Body of pancreas (tissue), 2 donors: ENCODE results near the gene DKK3.

- PRO-cap = unidirectional peak, plus-strand start at chr11:9627015
- RAMPAGE, long total RNA, 2 experiments = no peak in any of the 2 experiments
Observed at GRCh38 chr11:9626483-9627271, 37.2 kb upstream of the SWAP70 start.

DNA sequence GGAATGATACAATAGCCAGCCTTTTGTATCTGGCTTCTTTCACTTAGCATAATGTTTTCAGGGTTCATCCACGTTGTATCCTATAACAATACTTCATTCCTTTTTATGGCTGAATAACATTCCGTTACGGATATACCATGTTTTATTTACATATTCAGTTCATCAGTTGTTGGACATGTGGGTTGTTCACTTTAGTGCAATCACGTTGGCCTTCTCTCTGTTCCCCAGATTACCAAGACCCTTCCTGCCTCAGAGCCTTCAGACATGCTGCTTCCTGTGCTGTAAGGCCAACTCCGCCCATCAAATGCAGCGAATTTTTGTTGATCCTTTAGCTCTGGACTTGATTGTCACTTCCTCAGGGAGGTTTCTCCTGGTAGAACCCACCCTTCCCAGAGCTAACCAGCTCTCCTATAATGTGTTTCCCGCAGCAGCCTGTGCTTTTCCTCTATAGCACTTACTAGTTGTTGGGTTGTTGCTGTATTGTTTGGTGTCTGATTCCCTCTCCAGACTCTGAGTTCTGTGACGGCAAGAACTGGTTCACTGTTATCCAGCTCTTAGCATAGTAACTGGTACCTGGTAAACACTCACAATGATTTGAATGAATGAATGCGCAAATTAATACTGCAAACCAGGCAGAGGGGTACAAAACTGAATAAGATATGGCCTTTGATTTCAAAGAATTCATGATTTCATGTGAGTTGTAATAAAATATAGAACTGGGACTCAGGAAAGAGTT lies 39.5 kb downstream of the SWAP70 start:
- PRO-cap = no peak
- RAMPAGE, long total RNA, 2 experiments = no peak in any of the 2 experiments

DNA sequence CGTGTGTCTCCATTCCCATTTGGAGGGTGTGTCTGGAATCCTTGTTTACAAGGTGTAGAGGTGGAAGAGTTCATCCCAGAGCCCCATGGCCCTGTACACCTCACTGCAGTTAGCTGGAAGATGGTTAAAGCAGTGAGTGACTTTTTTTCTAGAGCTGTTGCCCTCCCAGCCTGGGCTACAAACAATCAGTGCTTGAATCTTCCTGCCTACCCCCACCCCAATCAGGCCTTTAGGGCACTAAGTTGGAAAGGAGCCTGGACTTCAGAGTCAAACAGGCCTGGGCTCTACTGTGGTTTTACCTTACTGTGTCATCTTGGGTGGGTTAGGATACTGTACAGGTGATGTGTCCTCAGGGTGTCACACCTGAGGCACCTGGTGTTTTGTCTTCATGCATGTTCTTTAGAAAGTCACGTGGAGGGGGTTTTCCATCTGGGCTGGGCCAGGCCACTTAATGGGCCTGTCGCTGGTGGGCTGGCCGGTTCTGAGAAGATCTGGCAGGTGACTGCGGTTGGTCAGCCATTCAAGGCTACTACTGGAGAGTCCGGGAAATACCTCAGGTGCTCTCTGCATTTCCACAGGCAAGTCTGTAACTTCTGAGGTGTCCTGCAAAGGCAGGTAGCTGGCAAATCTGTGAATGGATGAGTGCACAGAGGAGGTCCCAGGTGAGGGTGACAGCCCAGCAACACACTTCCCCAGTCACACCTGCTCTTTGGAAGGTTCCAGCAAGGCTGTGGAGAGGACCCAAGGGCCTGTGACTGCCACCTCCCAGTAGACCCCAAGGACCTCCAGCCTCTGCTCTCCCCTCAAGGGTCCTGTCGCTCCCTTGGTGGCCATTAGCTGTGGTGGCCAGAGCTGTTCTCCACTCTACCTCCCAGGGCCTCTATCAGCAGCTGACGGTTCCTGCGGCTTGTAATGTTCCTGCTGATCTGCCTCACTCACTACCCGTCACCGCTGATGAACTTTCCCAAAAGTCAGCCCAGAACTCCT lies 92.7 kb downstream of the SWAP70 start:
- PRO-cap = no peak
- RAMPAGE, long total RNA, 2 experiments = no peak in any of the 2 experiments

- PRO-cap = no peak
- RAMPAGE, long total RNA, 2 experiments = no peak in any of the 2 experiments
Observed at GRCh38 chr11:9775314-9775896, 111.5 kb downstream of the SWAP70 start.

- PRO-cap = no peak
- RAMPAGE, long total RNA, 2 experiments = no peak in any of the 2 experiments
Observed at GRCh38 chr11:9968196-9969204, 304.6 kb downstream of the SWAP70 start.

- PRO-cap = no peak
- RAMPAGE, long total RNA, 2 experiments = no peak in any of the 2 experiments
Observed at GRCh38 chr11:10219473-10219911, 74.5 kb downstream of the SBF2 start.

DNA sequence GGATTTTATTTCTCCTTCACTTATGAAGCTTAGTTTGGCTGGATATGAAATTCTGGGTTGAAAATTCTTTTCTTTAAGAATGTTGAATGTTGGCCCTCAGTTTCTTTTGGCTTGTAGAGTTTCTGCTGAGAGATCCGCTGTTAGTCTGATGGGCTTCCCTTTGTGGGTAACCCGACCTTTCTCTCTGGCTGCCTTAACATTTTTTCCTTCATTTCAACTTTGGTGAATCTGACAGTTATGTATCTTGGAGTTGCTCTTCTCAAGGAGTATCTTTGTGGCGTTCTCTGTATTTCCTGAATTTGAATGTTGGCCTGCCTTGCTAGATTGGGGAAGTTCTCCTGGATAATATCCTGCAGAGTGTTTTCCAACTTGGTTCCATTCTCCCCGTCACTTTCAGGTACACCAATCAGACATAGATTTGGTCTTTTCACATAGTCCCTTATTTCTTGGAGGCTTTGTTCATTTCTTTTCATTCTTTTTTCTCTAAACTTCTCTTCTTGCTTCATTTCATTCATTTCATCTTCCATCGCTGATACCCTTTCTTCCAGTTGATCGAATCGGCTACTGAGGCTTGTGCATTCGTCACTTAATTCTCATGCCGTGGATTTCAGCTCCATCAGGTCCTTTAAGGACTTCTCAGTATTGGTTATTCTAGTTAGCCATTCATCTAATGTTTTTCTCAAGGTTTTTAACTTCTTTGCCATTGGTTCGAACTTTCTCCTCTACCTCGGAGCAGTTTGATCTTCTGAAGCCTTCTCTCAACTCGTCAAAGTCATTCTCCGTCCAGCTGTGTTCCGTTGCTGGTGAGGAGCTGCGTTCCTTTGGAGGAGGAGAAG lies 63.3 kb downstream of the SBF2 start:
- PRO-cap = no peak
- RAMPAGE, long total RNA, 2 experiments = no peak in any of the 2 experiments

GRCh38 chr11:10303669-10304389 lies 1.0 kb upstream of the ADM start:
- PRO-cap = bidirectional peak, plus-strand start at chr11:10303978, minus-strand start at chr11:10303837; unidirectional peak, minus-strand start at chr11:10304038; unidirectional peak, minus-strand start at chr11:10304266
- RAMPAGE, long total RNA, 2 experiments = no peak in any of the 2 experiments

- PRO-cap = no peak
- RAMPAGE, long total RNA, 2 experiments = no peak in any of the 2 experiments
Observed at GRCh38 chr11:10306934-10307923, 2.4 kb downstream of the ADM start.

GRCh38 chr11:10497963-10498370 lies 42.9 kb downstream of the AMPD3 start:
- PRO-cap = no peak
- RAMPAGE, long total RNA, 2 experiments = no peak in any of the 2 experiments

- PRO-cap = no peak
- RAMPAGE, long total RNA, 2 experiments = no peak in any of the 2 experiments
Observed at GRCh38 chr11:10564678-10565224, 3.7 kb downstream of the LYVE1 start.

- PRO-cap = no peak
- RAMPAGE, long total RNA, 2 experiments = no peak in any of the 2 experiments
Observed at GRCh38 chr11:10771473-10771894, 20.4 kb downstream of the CTR9 start.

DNA sequence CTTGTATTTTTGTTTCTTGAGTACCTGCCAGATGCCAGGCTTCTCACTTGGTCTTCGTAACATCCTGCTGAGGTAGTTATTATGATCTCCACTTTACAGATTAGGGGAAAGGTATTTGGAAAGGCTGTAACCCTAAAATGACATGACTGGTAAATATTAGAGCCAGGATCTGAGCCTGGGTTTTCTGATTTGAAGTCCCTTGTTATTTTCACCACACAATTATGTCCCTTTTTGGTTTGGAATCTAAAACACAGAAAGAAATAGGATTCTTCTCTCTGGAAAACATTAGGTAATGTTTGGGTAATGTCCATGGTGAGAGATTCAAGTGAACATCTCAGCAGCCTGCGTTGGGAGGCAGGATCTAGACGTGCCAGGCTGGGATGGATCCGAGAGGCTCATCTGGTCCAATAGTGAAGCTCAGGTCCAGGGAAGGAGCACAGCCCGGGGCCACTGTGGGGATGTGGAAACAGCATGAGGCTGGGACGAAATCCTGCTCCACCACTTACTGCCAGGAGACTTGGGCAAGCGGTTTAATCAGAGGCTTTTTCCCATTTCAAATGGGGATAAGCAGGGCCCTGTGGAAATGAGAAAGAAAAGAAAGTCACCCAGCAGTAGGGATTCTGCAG lies 109.9 kb downstream of the CSNK2A3 start:
- PRO-cap = no peak
- RAMPAGE, long total RNA, 2 experiments = no peak in any of the 2 experiments

GRCh38 chr11:11436646-11437332 lies 83.7 kb upstream of the CSNK2A3 start:
- PRO-cap = no peak
- RAMPAGE, long total RNA, 2 experiments = no peak in any of the 2 experiments

DNA sequence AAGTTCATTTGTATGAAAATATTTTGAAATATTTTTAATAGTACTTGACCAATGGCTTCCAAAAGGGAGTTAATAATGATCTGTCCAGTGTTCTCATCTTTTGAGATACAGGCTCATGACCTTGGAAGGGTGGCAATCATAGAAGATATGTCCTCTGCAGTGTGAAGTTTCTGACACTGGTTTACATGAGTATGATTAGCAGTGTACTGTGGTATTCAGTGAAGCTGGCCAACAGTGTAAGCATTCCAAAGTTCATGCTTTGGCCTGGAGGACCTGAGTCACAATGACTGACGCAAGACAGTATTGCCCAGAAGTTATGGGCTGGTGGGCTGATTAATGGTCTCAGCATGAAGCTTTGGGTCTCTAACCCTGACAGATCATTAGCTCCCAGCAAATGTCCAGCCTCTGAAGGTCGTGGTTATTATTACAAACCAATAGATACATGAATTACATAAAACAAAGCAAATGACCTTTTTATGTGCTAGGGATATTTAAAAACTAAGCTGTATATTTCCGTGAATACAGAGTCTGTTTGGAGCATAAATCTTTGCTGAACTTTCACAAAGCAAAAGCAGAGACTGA lies 28.5 kb upstream of the USP47 start:
- PRO-cap = no peak
- RAMPAGE, long total RNA, 2 experiments = no peak in any of the 2 experiments

GRCh38 chr11:11944376-11944850 lies 64.0 kb downstream of the DKK3 start:
- PRO-cap = no peak
- RAMPAGE, long total RNA, 2 experiments = no peak in any of the 2 experiments

GRCh38 chr11:11965296-11965660 lies 43.1 kb downstream of the DKK3 start:
- PRO-cap = no peak
- RAMPAGE, long total RNA, 2 experiments = no peak in any of the 2 experiments

DNA sequence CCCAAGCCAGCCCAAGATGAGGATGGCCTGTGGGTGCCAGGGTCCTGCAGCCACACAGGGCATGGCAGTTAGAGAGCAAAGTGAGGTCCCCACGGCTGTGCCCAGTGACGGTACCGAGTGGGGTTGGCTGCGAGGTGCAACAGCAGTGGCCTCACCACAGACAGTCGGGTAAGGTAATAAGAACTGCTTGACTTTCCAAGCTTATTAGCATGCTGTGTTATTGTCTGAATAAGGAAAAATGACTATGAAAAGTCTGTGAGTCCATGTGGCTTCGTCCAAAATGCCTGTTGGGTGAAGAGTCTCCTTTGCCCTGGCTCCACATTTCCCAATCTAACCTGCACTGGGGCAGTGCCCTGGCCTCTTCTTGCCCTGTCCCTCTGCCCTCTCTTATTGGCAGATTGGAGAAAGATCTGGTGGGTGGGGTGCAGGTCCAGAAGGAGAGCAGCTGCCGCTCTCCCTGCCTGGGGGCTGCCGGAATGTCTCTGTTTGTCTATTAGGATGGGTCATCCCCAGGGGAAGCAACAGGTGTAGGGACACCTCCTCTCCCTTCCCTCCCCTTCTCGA lies 40.9 kb downstream of the DKK3 start:
- PRO-cap = no peak
- RAMPAGE, long total RNA, 2 experiments = no peak in any of the 2 experiments

DNA sequence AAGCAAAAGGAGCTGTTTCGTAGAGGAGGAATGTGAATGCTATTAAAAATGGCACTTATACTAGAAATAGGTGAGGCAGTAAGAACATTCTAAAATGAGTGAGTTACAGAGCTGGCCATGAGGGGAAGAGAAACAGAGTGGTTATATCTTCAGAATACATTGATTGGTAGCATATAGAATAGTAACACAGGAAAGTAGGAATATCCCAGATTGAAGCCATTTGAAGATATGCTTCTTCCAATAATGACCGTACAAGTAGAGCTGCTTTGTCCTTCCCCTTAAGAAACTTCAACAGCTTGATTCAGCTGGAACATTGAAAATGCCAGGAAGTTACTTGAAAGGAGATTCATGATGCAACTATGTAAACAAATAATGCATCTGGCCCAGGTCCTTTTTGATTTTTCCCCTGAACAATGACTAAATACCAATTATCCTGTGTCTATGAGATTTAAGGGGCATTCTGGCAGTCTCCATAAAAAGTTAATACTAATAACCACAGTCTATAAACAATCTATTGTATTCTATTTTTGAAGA lies 3.0 kb downstream of the DKK3 start:
- PRO-cap = no peak
- RAMPAGE, long total RNA, 2 experiments = no peak in any of the 2 experiments

DNA sequence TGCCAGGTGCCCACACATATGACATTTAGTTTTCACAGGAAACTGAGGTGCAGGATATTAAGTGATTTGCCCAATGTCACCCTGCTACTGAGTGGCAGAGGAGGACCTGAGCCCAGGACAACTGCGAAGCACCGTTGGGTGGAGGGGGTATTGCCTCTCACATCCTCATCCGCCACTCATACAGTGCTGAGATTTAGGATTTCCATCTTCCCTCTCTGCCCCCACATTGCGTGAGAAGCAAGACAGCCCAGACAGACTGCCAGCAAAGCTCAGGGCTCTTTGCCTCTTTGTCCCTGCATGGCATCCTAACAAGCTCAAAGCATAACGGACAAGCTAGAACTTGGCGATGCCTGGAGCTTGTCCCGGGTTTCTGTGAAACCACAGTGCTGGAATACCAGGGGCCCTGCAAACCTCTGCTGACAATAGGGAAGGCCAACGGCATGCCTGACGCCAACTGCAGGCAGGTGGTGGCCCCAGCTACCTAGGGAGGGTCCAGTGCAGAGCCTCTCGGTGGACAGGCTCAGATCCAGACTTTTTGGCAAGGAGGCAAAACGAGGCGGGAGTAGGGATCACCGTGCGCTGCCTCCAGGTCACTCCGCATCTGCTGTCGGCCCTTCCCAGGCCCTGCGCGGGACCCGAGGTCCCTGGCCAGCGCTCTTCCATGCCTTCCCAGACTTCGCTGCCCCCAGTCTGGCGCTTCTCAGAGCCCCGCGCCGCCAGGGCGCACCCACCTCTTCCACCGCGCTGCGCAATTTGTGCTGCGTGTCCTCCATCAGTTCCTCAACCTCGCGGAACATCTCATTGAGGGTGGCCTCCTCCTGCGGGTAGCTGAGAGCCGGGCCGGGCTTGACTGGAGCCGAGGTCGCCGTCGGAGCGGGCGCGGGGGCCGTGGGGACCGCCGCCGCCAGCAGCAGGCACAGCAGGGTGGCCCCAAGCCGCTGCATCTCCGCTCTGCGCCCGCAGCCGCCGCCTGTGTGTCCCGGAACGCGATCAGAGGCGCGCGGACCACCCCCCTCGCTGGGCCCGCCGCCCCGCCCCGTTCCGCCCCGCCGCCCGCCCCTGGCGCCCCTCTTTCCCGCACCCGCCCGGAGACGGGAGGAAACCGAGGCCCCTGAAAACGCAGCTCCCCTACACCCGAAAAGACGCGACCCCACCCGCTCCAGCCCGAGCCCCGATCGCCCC lies at the start of gene DKK3:
Gene DKK3 (minus strand): TSS at position 988 of the 1,182 bp plus-strand sequence.
- PRO-cap = bidirectional peak, plus-strand start at position 1,080 of the sequence, minus-strand start at position 988 of the sequence
- RAMPAGE, long total RNA, 2 experiments = start-site peak on the minus strand in 1 of 2 experiments, centred at position 970 of the sequence, 69 reads per replicate